ENCODE results near the genes EMCN, BANK1 and UBE2D3.

DNA sequence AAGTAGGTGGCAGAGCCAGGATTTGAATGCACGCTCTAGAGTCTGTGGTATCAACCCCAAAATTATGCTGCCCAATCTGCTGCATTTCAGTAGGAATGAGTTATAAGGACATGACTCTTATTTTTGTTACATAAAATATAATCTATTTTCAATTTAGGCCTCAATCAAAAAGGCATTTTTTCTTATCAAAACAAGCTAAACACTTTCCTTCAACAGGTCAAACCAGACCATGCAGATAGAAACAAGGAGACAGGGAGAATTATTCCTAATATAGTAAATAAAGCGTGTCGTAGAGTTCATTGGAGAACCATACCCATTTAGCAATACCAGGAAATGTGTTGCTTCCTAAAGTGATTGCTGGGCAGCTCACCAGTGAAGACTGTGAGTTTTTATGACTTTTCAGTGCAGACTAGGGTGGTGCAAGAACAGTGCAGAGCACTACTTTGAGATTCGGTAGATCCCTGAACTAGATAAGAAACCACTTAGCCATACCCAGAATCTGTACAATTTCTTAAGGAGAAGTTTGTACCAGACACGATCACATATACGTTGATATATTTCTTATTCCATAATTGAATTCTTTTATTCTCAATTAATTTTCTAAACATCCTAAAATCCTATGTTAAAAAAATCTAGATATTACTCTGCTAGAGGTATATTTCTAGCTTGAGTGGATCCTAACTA lies 87.4 kb downstream of the EMCN start:
- PRO-cap = no peak

GRCh38 chr4:100517638-100518594 lies at the start of gene EMCN:
Gene EMCN (minus strand): TSS chr4:100518022.
- PRO-cap = no peak

DNA sequence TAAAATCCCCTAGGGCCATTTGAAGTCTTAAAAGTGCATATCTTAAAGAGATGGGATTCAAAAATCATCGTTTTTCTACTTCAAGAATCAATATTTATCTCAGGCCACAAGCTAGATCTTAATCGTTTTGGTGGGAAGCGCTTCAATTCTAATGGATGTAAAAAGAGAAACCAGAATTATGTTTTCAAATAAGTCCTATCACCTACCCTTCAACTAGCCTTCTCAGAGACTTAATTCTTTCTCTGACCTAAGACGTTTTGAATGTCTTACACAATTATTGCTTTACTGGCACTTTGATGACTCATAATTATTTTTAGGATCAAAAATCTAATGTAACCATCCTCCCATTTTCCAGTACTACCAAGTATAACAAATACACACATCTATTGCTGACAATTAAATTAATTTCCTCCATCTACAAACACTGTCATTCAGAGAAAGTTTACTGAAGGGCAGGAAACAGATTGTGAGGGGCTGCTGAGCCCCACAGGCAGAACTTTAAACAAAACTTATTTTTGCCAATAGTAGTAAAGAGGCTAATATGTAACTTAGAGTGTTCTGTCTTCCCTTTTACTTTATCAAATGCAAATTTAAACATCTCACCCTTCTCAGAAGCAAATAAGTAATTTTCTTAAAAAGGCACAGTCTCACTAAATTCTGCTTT lies 108.6 kb downstream of the PPP3CA start:
- PRO-cap = no peak

DNA sequence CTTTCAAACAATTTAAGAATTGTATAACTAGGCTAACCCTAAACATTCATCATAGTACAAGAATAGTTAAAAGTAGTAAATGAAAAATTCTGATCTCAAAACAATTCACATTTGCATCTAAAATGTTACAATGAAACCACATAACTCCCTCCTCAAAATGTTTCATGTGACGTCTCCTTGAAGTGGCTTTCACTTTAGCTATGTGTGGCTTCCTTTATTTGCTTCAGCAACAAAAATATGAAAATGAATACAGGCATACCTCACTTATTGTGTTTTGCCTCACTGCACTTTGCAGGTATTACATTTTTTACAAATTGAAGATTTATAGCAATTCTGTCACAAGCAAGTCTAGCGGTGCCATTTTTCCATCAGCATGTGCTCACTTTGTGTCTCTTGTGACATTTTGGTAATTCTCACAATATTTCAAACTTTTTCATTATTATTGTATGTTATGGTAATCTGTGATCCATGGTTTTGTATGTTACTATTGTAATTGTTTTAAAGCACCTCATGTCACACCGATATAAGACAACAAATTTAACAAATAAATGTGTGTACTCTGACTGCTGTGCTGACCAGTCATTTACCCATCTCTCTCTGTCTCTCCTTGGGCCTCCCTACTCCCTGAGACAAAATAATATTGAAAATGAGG lies 18.9 kb downstream of the PPP3CA start:
- PRO-cap = no peak

GRCh38 chr4:101790374-101791311 lies at the start of gene BANK1:
Gene BANK1 (plus strand): TSS chr4:101790730.
- PRO-cap = unidirectional peak, plus-strand start at chr4:101790730

DNA sequence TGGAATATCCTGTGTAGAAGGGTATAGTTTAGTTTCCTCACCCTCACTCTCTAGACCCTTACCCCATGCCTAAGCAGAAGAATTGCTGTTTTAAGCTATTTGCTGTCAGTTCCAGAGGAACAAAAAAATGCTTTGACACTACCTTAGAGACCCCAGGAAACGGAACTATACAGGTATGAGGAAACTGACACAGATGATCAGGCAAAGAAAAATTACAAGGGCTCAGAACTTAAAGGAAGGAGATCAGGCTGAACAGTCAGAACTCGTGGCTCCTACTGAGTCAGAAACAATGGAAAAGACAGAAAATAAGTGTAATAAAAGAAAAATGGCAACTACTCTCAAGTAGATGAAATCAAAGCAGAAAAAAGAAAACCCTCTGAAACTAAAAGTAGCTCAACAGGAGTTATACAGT lies 65.6 kb downstream of the BANK1 start:
- PRO-cap = no peak

GRCh38 chr4:101953955-101954261 lies 163.4 kb downstream of the BANK1 start:
- PRO-cap = no peak

DNA sequence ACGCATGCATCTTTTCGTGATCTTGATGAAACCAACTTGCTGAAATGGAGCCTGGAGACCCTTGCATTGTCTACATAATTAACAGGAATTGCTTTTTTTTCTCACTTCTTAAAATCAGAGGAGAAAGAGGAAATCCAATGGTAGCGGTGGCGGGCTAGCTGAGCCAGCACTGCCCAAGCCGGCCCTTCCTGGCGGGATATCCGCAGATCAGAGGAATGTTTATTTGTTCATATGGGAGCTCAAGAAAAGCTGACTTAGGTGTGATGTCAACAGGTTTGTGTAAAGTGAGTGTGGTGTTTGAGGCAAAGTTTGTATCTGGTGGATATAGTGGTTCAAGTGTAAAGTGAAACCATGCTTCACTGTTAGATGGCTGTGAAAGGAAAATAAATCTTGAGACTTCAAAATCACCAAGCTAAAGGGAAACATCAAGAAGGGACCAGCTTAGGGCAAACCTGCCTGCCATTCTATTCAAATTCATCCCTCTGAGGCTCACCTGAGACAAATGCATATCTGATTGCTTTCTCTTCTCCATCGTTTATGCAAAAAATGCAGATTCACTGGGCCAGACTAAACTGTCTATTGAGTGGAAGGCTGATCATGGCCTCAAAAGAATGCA lies 561 bp upstream of the SLC39A8 start:
- PRO-cap = unidirectional peak, plus-strand start at position 104 of the sequence

DNA sequence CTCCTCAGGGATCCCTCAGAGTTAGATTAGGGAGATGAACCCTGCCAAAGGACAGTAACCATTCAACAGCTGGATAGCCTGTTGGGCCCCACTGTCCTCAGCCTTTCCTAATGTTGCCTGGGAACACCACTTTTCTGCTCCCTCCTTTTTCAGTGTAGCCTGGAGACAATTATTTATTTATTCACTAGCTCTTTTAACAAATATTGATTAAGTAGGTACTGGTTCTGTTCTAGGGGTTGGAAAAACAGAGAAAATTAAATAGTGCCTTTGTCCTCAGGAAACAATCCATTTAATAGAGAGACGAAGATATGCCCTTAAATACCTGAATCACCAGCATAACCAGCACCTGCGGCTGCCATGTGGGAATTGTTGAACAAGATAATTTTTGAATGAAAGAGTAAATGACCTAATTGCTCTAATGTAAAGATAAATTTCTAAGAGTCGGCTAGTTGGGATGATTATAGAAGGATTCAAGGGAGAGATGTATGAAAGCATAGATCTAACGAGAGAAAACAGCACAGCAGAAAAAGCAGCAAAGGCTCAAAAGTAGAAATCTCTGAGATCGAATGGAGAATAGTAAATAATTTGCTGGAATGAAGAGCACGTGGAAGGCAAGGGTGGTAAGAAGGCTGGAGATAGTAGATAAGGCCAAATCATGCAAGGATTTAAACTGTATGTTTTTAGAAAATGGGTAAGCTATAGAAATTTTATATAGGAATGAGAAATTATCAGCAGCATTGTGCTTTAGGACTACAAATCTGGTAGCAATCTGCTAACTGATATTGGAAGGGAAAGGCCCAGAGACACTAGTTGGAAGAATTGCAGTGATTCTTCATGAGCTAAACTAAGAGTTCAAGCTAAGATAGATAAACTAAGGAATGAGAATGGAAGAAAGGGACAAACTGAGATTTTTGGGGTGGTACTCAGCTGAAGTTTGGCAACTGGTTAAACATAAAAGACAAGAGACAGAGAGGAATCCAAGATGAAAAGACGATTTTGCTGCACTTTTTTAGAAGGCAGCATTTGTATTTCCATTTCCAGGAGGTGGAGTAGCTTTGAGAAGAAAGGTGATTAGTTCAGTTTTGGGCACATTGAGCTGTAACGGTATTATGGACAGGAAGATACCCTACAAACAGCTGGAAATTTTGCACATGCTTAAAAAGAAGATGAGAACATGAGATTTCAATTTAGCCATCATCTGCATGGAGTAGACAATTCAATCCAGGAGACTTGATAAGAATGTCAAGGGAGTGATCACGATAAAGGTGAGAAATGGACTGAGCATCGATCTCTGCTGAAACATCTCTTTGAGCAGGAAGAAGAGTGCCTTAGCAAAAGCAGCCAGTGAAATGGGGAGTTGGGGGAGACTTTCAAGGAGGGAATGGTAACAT lies 54.5 kb downstream of the NFKB1 start:
- PRO-cap = no peak

- PRO-cap = no peak
Measured at GRCh38 chr4:102630494-102630861, 129.3 kb downstream of the NFKB1 start.

DNA sequence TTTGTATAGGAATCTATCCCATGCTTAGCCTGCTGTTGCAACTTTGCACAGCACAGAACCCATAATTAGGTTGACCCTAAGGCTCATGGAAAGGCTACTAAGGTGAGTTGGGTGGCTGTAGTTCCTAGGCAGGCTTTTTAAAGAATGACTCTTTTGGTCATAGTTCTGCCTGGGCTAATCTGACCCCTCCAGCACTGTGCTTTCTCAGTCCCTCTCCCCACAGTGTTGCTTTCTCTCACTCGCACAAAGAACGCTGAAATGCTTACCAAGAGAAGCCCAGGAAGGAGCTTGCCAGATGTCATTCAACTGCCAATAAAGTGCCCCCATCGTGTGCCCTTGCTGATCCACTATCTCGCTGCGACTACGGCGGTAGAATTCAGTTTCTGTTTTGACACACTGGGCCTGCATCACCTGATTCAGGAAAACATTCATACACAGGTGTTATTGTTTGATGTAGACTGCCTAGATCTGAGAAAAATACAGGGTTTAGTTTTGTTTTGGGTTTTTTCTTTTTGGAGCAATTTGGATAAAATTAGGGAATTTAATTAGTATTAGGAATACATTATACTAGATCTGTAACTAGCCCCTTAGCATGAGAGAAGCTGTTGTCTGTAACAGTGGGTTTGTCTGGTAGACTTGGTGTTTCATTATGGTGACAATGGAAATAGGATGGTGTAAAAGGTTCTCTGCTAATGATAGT lies 121.2 kb downstream of the MANBA start:
- PRO-cap = no peak

- PRO-cap = no peak
Measured at GRCh38 chr4:102734620-102735243, 26.0 kb downstream of the MANBA start.

GRCh38 chr4:102786406-102786869 lies 25.7 kb upstream of the MANBA start:
- PRO-cap = no peak

DNA sequence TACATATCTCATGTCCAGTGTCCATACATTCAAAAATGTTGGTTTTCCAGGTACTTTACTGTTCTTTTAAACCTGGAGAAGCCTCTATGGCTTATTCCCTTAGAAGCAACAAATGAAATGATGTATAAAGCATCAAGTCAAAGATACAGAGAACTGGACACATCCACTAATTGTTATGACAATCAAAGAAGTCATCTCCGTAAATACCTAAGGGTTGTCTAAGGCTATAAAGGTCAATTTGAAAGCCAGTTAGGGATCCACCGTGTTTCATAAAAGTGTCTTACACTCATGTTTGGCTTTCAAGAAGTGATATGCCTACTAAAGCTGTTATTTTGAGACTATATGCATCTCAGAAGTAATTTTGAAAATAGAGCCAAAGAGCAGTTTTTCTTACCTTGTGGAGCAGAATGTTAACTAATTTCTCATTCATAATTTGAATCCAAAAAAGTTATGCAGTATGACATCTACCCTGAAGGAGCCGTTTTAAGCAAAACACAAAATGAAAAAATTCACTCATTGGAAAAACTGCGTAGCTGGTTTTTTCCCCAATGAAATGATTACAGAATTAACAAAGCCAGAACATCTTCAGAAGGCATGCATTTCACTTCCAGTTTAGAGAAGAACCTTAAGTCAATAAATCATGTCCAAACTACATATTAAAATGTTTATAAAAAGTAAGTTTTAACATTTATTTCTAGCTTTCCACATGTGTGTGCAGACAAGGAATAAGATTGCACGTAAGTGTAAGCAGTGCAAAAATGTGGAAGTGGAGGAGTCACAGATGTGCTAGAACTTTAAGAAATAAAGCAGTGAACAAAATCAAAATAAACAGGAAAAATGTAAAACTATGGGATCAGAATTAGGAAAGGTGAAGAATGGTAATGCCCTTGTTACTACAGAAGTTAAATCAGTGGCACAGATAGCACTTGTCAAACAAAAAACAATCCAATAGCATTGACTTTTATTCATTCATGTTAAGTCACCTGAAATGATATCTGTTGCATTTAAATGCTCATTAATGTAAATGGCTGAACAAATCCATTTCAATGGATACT lies 32.0 kb downstream of the UBE2D3 start:
- PRO-cap = no peak

- PRO-cap = no peak
Measured at GRCh38 chr4:102806247-102807251, 20.8 kb downstream of the UBE2D3 start.

GRCh38 chr4:102815955-102816553 lies 11.3 kb downstream of the UBE2D3 start:
- PRO-cap = no peak

- PRO-cap = bidirectional peak, plus-strand start at chr4:102827611, minus-strand start at chr4:102827533; bidirectional peak, plus-strand start at chr4:102827857, minus-strand start at chr4:102827922; bidirectional peak, plus-strand start at chr4:102828276, minus-strand start at chr4:102828061
Measured at GRCh38 chr4:102827376-102828216, at the start of gene UBE2D3. Gene UBE2D3 (minus strand): TSS chr4:102827551.

DNA sequence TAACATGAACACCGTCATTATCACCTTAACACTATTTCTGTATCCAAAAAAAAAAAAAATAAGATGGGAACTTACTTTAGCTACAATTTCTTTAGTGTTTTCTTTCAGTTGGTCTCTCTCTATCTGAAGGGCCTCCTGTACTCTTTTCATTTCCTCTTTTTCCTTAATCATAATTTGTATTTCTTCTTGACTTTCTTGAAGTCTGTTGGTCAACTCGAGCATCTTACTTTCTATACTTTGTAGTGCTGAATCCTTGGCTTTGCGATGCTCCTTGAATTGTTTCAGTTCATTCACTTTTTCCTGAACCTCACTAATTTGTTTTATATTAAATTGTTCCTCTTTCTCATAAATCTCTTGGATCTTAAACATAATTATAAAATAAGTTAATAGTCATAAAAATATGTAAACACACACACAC lies 45.4 kb upstream of the BDH2 start:
- PRO-cap = no peak

- PRO-cap = no peak
Measured at GRCh38 chr4:104418245-104418702, 76.4 kb downstream of the CXXC4 start.

- PRO-cap = no peak
Measured at GRCh38 chr4:105352825-105353153, 121.1 kb downstream of the PPA2 start.